CD14-positive monocyte (primary cell): Measurements from ENCODE around the genes NFE2L3, HNRNPA2B1, HOXA7 and HOXA10.

DNA sequence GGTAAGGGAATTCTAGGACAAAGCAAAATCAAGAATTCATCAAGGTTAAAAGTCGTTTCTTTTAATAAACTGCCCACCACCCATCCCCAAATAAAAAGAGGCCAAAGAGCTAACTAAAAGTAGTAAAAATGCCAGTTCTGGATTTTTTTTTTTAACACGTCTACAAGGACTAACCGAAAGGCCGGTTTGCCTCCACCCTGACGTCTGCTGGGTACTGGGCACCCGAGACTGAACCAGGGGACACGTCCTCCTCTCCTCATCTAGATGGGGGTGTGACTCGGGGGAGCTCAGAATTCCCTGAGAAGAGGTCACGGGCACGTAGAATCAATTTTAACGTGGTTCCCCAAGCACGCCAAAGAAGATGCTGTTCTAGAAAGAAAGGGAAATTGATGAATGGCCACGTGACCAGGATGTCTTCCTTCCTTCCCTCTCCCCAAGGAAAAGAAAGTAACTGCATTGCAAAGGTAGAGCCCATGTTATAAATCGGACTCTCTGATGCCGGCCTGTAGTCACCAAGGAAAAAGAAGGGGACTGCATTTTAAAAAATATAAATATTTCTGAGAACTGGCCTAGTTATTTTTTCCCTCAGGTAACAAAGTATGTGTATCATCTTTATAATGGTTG lies 200.1 kb upstream of the NFE2L3 start:
- CAGE, long polyA plus RNA = no peak

DNA sequence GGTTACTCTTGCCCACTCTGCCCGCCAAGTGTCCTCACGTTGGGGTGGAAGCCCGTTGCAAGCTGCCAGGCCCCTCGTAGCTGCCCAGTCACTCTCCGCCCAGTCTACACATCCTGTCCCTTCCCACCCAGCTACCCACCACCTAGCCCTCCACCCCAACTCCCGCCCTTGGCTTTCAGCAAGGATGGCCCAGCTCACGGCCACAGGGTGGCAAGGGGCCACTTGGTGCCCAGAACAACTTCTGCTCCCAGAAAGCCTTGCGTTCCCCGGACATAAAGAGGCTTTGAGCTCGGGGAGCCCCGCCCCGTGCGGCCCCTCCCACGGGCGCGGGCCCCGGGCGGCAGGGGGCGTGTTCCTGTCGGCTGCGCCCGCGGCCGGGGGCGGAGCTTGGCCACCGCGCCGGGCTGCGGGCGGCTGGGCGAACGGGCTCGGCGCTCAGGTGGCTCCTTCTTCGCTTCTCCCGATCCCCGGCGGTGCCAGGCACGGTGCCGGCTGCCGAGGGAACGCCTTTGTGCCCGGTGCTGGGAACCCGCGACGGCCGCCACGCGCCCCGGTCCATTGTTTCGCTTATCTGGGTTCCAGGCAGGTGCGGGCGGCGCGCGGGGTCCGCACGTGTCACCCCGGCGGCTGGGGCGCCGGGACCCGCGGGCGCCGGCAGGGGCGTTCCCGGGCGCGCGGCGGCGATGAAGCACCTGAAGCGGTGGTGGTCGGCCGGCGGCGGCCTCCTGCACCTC lies at the start of gene NFE2L3:
NFE2L3 (plus strand) TSS at position 383 of the 734 bp plus-strand sequence.
- CAGE, long polyA plus RNA = no peak

GRCh38 chr7:26184057-26185129 lies 16.2 kb downstream of the HNRNPA2B1 start:
- CAGE, long polyA plus RNA = no peak

DNA sequence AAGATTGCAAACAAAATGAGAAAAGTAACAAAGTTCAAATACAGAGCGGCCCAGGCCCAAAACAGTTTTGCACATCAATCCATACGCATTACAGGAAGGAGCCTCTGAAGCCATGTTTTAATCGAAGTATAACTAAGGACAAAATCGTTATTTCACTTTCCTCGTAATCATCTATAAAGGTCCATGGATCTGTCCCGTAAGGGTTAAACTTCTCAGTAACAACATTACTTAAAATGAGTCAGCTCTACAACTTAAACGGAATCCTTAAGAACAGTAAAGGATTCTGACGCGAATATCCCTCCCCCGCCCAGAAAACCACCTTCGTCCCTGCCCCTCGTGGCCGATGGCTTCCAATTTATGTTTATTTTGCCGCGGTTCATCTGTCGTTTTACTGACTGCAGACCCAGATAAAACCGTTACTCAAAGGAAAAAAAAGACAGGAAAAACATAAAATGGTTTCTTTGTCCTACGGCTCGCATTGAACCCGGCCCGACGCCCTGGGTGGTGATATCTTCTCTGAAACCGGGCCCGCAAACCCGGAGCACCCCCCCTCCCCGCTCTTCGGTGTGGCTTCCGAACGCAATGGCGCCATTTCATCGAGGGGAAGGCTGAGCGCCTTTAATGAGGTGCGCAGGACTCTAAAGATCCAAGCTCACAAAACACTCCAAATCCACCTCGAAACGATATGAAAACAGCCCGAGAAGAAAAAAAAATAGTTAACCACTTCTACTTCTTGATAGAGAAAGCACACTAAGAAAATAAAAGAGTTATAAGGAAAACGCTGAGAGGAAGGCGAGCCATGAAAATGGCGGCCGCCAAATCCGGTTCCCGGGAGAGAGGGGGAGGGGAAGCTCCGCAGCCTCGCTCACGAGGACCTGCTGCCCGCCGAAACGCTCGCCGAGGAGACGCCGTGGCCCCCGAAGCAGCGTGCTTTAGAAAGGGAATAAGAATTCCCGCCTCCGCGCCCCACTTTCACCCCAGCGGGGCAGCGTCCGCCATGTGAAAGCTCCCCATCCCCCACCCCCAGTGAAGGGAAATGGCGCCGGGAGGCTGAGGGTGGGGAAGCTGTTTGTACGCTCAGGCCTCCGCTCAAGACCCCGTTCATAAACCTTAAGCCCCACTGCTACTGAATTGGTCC lies 847 bp downstream of the HNRNPA2B1 start:
- CAGE, long polyA plus RNA = no peak

DNA sequence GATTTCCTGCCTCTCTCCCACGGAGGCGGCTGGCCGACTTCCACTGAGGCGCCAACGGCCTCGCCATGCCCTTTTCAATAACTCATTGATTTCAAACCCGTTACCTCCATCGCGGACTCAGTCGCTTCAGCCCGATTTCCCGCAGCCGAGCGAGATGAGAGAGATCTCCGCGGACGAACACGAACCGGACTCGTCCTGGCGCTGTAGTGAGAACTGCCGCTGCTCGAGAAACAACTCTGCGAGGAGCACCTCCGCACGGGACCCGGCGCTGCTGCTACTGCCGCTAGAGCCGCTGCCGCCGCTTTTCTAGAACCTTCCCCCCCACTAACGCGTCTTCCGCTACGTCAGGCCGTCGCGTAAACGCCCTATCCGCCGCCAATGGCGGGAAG lies at the start of gene HNRNPA2B1:
HNRNPA2B1 (minus strand) TSS at position 279 of the 389 bp plus-strand sequence.
- CAGE, long polyA plus RNA = start-site peak on the minus strand centred at position 291 of the sequence, 78 bp wide, 3,350 and 3,650 reads in 2 replicates

DNA sequence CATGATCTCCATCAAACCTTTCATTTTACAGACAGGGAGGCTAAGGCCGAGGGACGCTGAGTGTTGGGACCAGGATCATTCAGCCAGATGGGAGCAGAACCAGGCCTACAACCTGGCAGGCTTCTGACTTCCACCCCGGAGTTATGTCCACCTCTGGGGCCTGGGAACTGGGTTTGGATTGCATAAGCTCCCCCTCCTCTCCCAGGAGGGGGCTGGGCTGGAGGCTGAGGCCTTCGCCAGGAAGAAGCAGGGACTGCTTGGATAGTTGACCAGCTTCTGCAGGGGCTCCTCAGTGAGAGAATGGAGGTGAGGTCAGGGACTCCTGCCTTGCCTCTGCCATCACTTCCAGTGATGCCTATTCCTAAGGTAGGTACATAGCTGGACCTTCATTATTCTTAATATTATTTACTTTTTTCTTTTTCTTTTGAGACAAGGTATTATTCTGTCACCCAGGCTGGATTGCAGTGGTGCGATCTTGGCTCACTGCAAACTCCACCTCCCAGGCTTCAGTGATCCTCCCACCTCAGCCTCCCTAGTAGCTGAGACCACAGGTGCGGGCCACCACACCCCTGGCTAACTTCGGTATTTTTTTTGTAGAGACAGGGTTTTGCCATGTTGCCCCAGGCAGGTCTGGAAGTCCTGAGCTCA lies 1.3 kb downstream of the SNX10 start:
- CAGE, long polyA plus RNA = start-site peak on the plus strand centred at position 255 of the sequence, 35 bp wide, 155 and 70 reads in 2 replicates

- CAGE, long polyA plus RNA = no peak
Measured at GRCh38 chr7:26375965-26376871, 84.6 kb downstream of the SNX10 start.

- CAGE, long polyA plus RNA = no peak
Measured at GRCh38 chr7:26397806-26398795, 106.4 kb downstream of the SNX10 start.

GRCh38 chr7:26398796-26399736 lies 107.4 kb downstream of the SNX10 start:
- CAGE, long polyA plus RNA = no peak

DNA sequence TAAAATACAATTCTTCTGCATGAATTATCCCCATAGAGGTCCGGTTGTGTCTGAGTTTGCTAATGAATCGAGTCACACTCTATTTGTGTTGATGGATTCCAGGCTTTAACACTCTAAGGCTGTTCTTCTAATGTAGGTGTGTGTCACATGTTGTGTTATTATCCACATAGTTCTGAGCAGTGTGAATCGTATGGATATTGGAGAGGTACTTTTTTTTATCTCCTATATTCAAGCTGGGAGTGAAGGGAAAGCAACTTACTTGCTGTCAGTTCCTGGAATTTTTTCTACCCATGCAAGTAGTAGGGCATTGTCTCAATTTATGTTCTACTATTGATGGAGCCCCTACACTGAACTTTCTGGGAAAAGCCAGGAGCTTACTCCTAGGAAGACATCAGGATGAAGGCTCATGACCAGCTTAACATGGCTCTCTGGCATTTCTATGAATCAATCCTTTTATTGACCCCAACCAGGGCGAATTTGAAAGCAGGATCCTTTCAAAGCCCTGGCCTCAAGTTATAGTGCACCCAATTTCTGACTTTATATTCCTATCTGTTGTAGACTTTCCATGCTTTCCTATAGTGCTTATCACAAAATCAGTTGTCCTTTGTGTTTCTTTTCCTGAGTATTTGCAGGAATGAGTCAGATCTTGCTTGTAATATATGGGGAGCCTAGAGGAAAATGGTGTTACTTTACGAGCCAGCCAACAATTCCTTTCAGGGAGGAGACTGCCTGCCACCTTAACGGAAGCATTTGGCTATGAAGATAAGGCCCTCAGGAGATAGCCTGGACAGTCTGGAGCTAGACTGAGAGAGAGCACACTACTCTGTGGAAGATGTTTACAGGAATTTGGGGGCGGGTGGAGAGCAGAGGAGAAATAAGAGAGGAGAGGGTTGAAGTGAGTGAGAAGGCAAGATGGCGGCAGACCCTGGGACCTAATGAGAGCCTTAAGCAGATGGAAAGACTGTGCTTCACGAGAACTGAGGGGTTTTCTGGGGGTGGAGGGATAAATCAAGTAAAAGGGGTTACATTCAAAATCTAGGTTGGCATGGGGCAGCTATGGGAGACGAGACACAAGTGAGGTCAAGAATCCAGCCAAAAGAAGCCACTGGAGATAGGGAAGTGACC lies 126.1 kb downstream of the SNX10 start:
- CAGE, long polyA plus RNA = no peak

- CAGE, long polyA plus RNA = no peak
Measured at GRCh38 chr7:27100567-27101879, 1.5 kb downstream of the HOXA2 start.

DNA sequence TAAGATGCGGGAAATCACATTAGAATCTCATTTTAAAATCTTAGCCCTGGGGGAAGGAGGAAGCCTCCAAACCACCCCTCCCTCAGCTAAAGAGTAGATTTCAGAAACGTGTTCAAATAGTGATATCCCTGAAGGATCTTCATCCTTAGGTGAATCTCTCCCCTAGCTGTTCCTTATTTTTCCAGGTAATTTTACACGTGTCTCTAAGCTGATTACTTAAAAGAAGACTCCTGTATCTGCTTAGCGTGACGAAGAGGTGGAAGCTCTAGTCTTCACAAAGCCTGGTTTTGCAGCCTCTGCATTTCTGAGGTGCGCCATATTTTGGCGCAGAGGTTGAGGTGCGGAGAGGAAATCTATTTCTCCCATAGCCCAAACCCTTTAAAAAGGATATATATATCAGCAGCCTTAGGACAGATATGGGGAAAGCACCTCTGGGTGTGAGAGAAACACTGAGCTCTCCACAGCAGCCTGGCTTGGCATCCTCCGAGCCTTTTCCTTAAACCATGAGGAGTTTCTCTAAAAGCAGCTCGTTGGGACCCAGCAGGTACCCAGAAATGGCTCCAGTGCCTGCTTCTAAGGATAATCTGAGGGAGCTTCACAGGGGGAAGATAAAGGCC lies 2.9 kb upstream of the HOXA2 start:
- CAGE, long polyA plus RNA = no peak

DNA sequence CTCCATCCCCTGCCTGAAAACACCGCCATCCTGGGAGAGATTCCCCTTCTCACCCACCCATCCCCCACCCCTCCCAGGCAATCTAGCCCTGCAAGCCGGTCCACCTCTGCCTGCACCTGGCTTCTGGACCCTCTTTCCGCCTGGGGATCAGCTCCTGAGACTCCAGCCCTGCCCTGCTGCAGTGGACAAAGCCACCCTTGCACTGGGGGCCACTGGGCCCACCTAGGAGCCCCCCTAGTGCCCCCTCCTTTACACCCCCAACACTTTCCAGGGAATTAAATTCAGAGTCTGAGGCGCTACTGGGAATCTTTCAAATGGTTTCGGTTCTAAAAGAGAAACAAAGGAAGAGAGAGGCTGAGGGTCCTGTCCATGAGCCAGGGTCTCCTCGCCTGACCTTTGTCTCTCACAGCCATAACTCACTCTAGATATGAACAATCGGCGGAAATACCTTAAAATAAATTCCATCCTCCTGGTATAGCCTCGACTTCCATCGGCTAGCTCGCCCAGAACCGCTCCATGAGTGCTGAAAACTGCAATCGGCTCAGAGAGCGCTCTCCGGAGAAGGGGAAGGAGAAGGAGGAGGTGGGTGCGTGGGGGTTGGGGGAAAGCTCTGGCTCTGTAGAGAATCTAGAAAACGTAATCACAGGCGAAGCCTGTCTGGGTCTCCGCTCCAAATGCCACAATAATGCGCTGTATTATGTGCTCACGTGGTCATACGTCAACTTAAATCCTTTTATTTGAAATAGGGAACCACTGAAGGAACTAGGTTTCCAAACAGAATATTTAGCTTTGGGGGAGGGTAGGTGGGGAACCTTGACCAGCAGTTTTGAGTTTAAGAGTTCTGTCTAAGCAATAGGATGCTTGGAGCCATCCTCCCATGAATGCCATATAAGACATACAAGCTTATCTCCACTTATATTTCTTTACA lies 12.6 kb downstream of the HOXA4 start:
- CAGE, long polyA plus RNA = no peak

- CAGE, long polyA plus RNA = no peak
Measured at GRCh38 chr7:27144697-27145531, 1.4 kb upstream of the HOXA5 start.

GRCh38 chr7:27145622-27146184 lies 1.9 kb downstream of the HOXA6 start:
- CAGE, long polyA plus RNA = no peak

DNA sequence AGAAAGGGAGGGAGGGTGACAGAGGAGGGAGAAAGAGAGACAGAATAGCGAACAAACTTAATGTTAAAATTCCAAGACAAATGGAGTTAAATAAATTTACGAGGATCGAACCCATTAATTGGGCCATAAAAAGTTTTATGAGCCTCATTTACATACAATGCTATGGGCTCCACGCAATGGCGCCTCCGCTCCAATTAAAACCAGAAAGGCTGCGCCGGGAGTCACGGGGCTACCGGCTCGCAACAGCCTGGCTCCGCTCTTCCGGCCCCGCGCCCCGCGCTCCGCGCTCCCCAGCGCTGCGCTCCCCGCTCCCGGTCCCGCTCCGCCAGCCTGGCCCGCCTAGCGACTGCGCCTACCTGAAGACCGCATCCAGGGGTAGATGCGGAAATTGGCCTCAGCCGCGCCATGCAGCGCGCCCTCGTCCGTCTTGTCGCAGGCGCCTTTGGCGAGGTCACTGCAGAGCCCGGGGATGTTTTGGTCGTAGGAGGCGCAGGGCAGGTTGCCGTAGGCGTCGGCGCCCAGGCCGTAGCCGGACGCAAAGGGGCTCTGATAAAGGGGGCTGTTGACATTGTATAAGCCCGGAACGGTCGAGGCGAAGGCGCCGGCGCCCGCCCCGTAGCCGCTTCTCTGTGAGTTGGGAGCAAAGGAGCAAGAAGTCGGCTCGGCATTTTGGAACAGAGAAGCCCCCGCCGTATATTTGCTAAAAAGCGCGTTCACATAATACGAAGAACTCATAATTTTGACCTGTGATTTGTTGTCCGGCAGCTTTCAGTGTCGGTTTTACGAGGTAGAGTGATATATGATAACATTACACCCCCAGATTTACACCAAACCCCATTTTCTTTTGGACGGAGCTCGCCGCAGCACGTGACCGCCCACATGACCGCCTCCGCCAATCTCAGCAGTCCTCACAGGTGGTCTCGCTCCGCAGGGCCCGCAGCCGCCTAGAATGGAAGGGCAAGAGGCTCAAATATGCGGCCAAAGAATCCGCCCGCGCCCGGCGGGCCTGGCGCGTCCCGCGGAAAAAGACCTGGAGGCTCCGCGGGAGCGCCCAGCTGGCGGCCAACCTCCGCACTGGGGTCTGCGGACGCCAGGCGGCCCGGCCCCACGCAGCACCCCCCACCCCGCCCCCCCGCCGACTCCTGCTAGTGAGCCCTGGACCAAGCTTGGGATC lies at the start of gene HOXA7:
HOXA7 (minus strand) TSS at position 865 of the 1,174 bp plus-strand sequence.
- CAGE, long polyA plus RNA = no peak

DNA sequence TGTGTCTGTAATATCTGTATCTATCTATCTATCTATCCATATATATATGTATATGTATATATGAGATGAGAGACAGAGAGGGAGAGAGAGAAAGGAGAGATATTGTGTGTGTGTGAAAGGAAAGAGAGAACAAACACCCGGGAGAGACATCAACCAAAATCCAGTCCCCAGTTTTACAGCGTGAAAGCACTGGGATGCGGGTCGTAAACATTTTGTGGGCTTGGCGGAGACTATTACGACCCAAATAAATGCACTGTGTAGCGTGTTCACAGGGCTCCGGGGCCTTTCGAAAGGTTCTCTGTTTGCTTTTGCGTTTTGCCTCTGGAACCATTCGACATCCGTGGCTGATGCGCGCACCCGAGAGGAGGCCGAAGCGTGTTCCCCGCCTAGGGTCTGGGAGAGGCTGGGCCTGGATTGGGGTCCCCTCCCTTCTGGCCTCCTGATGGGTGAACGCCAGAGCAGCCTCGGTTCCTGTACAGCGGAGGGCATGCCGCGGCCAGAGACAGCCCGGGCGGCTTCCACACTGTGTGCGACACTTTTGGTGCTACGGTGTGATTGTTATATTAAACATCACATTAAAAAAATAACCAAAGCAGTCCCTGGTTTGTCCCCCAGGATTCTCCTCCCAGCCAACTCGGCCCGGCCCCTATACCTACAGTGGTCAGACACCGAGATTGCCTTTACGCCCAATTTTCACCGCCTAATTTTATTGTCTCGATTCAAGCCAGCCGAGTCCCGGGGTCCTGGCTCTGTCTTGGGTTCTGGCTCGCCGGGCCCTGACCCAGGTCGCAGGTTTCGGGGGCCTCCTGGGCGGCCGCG lies 3.6 kb upstream of the HOXA7 start:
- CAGE, long polyA plus RNA = no peak

DNA sequence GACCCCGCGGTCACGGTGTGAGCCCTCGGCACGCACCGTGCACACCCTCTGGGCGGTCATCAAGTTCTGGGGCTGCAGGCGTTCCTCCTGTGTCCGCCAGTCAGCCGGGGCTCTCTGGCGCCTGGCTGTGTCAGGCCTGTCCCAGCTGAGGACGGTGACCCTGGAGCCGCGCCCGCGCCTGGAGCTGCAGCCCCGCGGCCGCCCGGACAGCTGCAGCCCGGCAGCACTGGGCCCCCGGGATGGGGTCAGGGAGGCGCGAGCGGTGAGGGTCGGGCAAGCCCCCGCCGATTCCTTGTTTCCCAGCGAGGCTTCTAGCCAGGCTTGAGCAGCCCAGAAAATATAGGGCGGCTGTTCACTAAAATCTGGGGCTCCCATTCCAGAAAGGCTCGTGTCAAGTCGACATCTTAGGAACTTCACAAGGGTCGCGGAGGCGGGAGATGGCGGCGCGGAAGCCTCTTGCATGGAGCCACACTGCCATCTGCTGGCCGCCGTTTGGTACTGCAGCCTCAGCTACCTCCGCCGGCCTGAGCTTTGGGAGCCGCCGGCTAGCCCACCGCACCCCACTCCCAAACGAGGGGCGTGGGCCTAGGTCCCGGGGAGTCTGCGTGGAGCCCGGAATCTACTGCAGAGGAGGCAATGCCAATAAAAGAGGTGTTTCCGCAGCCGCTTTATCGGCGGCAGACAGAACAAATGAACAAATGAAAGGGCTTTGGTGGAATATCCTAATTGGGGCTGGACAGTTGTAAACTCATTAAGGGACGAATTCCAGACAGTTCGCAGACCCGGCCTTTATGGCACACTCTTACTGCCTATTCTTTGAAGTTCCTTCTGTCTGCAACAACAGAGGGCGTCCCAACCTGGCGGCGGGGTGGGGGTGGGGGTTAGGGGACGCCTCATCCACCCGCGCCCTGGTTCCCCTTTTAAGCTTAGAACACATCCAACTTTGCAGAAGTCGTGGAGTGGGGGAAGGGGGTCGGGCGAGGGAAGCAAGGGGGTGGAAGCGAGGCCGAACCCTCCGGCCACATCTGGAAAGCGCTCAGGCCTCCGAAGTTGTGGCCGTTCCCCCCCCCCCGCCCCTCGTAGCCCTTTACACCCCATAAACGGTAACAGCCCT lies 4.3 kb downstream of the HOXA9 start:
- CAGE, long polyA plus RNA = no peak

- CAGE, long polyA plus RNA = no peak
Measured at GRCh38 chr7:27174007-27174547, at the start of gene HOXA10. Gene HOXA10 (minus strand): TSS chr7:27174320.

DNA sequence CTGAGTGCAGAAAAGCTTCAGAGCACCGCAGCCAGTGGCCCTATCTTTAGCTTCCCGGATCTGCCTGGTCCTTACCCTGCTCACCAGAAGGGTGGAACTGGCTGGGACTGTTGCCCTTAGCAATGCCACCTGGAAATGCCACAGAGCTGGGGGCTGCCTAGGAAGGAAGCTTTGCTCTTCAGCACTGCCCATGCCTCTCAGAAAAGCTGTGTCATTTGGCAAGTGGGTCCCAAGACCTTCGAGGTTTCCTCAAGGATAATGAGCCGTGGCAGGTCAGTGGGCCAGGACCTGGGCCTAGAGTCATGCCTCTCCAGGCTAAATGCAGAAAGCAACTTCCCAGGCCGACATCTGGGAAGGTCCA lies 2.2 kb upstream of the HOXA10 start:
- CAGE, long polyA plus RNA = no peak